Bronchial lymph node (tissue), 1 donor: ENCODE measurements around a stretch of chr4.

DNA sequence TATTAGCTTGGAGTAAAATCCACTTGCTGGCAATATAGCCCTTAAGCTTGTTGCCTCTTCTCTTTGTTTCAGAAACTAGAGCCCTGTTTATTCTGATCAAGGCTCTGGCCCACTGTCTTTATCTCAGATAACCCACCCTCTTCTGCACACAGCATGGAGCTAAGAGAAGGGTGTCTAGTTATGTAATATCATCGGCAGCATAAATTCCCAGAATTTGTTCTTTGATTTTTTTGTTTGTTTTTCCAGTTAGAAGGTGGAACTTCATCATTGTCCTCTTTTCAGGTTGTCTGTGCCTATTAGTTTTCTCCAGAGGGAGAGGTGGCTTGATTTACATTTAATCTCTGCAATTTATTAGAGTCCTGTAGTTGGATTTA is 15.3 kb upstream of the F11 start:
- PRO-cap = no peak

DNA sequence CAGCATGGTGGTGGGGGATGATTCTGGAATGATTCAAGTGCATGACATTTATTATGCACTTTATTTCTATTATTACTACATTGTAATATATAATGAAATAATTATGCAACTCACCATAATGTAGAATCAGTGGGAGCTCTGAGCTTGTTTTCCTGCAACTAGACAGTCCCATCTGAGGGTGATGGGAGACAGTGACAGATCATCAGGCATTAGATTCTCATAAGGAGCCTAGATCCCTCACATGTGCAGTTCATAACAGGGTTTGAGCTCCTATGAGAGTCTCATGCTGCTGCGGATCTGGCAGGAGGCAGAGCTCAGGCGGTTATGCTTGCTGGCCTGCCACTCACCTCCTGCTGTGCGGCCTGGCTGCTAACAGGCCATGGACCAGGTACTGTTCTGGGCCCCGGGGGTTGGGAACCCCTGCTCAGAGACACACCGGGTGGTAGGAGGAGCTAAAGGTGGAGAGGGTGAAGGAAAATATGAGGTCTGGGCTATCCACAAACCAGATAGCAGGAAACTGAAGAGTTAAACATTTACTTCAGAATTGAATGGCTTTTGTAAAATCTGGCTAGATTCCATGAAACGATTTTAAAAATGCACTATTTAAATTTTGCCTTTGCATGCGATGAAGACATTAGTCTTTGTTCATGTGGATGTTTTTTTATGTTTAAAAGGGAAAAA is 5.9 kb upstream of the F11 start:
- PRO-cap = no peak

DNA sequence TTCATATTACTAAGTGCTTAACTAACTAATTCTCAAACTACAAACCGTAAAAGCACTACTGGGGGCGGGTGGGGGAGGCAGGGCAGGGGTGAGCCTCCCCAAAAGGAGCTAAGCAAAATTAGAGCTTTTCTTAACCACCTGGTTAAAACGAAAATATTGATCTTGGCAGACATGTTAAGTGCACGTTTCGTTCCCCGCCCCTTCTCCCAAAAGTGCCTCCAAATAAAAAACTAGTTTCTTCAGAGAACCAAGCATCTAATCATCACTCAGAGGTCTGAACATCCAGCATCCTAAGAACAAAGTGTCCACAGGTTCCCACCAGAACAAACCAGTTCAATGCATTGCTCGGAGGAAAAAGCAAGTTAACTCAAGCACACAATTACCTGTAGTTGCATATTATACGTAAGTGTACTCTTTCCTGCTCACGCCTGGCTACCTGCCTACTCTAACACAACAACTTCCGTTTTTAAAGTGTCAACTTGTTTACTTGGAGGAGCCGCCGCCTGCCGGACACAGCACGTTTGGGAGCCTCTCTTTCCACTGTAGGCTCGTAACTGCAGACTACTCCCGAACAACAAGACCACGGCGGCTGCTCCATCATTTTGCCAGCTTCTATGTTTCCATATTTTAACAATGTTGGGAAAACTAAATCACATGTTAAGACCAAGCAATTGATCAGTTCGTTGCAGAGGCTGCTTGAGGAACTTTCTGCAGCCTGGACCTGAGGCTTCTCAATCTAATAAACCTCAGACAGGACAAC is 1.0 kb downstream of the MTNR1A start:
- PRO-cap = no peak

DNA sequence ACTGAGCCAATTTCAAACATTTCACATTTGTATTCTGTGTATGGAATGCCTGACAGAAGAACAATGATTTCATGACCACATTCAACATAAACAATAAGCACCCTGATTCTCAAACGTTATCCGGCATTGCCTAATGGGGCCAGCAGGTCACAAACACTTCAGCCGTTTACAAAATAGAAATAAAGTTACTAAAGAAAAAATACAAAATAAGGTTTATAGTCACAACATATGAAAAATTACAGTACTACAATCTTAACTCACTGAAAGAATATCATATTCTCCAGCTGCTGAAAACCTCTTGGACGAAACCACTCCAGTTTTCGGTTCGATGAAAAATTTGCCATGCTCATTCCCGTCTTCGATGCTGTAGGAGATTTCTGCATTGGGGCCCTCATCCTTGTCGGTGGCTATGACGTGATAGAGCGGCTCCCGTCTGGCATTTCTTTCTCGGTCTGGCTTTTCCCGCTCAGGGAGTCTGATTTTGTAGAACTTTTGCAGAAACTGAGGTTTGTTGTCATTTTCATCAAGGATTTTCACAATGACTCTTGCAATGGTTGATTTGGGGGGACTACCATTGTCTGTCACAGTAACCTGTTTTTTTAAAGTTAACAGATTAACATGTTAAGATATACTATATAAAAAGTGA is 81.1 kb upstream of the MTNR1A start:
- PRO-cap = no peak

DNA sequence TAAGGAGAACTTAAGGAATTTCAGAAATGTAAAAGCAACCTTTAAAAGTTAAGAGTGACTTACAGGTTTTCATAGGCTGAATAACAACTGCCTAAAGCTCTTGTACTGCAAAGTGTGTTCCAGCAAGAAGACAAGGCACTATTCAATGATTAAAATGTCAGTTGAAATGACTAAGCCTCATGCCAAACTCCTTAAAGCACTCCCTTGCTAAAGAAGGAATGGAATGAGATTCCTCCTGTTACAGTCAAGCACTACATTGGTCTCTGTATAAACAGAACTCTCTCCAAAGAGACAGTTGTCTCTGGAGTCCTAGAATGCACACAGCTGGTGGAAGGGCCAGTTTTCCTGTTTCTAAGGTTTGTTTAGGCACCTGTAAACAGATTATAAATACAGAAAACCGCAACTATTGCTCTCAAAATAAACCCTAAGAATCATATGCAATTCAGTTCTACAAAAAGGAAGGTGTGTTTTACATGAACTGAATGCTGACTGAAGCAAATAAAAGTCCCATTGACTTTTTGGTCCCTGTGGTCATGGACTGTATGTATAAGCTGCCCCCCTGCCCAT is 47.1 kb downstream of the FAT1 start:
- PRO-cap = unidirectional peak, plus-strand start at position 294 of the sequence

DNA sequence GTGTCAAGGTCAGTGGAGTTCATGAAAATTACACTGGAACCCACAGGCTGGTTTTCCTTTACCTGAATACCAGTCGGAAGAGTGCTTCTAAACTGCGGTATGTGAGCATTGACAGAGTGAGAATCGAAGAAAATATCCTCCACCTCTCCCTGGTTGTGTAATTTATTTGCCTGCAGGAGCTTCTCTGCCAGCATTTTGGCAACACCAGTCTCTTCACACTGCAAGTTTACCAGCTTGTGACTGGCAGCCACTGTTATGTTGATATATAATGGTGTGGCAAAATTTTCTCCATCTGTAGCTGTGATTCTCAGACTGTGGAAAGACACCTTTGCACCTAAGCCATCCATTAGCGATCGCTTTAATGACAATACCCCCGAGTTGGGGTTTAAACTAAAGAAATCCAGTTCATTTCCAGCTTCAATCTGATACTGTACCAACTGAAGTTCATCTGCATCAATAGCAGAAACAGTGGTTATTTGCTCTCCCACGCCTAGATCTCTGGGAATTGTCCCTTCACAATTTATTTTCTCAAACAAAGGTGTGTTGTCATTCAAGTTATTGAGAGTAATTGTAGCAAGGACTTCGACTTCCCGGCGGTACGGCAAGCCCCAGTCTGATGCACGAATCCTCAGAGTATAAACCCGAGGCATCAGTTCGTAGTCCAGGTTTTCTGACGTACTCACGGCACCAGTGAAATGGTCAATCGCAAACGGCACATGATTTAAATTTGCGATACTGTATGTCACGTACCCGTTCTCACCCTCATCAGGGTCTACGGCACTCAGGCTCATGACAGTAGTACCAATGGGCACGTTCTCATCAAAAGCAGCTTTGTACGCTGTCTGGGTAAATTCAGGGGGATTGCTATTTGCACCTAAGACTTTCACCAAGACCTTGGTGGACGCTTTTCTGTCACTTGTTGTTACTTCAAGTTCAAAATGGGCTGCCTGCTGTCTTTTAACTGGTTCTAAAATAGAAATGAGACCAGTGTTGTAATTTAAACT is 15.8 kb downstream of the FAT1 start:
- PRO-cap = no peak

- PRO-cap = no peak
Observed at GRCh38 chr4:186728643-186729263, 5.1 kb upstream of the FAT1 start.

GRCh38 chr4:186735941-186736289 is 12.3 kb upstream of the FAT1 start:
- PRO-cap = no peak

DNA sequence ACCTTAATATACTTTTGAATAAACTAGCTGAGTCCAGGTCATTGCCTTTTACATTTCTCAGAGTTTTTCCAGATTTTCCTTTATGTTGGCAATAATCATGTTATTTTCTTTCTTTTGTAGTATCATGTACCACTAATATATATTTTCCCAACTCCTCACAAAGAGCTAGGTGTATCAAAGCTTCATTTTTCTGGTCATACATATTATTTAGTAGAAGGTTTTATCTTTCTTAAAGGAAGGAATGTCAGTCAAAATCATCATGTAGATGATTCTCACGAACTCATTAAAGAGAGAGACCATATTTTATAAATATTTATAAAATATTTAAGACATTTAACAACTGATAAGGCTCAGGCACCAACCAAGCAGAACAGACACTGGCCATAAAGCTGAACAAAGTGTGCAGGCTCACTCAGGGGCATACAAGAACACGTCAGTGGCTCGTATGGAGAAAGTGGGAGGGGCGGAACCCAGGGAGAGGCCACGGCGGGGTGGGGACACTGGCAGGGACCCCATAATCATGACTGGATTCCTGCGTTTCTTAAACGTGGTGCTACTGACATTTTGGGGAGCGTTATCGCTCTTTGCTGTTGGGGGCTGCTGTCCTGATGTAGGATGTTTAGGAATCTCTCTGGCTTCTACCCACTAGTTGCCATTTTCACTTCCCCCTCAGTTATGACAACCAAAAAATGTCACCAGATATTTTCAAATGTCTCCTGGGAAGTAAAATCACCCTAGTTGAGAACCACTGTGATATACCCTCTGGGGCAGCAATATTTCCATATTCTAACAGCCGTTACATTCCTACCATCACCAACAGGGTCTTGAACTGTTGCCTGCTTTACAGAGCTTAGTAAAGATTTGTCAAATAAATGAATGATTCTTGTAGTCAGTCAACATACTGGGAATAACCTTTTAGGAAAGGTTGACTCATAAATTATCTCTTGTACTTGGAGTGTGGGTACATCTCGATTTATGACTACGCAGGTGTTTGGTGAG is 31.4 kb upstream of the FAT1 start:
- PRO-cap = no peak

DNA sequence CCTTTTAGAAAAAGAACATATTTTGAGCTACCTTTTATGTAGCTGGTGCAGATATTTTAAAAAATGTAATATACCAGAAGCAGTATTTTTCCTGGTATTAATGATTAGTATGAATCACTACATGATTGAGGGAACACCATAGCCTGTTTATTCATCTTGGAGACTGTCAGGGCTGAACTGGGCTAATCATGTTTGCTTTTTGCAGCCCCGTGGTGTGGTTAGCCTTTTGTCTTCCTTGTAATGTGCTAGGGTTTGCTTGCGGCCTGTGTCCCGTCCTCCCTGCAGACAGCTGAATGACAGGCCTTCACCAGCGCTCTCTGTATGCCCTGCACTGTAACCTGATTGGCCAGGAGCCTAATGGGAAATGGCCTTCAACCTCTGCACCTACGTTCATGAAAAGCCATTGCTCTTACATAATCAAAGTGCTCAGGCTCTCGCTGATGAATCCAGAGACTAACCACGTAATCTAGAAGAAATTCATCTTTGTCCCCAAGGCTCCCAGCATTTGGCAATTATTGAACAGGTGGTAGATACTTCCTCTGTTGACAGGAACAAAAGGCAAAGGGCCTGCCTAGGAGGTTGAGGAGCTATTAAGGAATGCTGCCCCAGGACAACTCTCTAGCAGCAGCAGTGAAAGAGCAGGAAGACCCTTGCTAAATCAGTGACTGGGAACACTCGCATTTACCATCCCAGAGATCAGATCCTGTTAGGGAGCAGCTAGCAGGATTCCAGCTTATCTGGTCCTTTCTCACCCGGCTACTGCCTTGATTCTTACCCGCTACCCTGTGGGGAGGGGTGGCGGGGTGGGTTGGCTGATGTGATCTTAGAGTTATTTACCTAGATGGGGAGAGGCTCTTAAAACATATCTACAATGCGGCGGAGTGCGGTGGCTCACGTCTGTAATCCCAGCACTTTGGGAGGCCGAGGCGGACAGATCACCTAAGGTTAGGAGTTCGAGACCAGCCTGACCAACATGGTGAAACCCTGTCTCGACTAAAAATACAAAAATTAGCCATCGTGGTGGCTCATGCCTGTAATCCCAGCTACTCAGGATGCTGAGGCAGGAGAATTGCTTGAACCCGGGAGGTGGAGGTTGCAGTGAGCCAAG is 42.3 kb upstream of the FAT1 start:
- PRO-cap = no peak

DNA sequence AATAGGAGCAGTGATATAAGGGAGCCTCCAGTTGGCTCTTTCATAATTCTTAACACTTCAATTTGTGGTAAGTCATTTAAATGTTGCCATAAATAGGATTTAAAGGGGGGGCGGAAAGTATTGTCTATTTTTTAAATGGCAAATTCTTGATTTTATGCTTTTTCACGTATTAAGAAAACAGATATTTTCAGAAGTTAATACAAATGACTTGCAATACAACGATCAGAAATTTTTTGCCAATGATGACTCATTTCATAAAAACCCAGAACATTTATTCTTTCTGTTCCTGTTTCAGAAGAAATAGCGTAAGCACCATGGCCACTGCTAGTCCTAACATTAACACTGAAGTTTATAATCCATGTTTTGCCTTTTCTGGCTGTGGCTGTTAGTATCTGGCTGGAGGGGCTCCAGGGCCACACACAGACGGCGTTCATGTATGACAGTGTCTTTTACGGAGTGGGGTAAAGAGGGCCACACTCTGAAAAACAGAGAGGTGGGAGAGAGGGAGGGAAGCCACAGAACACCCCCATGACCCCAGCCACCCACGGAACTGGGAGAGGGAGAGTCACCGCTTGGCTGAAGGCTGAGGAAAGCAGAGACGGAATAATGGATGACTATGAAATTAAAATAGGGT is 115.9 kb upstream of the FAT1 start:
- PRO-cap = no peak

- PRO-cap = no peak
Observed at GRCh38 chr4:186851975-186852616, 128.4 kb upstream of the FAT1 start.

- PRO-cap = no peak
Observed at GRCh38 chr4:186934184-186934675, 210.6 kb upstream of the FAT1 start.

DNA sequence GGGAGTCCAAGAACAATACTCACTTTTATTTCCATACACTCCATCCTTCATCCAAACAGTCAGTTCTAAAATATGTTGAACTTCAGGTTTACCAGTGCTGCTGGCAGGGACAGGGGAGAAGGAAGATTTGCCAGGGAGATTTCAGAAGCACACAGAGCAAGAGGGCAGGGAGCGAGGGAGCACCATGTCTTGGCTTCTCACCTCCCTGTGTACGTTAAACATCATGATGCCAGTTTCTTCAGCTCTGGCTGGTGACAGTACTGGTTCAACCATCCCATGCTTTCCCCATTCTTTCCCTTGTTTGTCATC is 631.1 kb upstream of the FAT1 start:
- PRO-cap = no peak

- PRO-cap = no peak
Observed at GRCh38 chr4:189021780-189022149, 882.5 kb downstream of the TRIML1 start.